Spinal cord (tissue), 3 donors: ENCODE data around the genes FSIP1, ANKRD63 and BAHD1.

DNA sequence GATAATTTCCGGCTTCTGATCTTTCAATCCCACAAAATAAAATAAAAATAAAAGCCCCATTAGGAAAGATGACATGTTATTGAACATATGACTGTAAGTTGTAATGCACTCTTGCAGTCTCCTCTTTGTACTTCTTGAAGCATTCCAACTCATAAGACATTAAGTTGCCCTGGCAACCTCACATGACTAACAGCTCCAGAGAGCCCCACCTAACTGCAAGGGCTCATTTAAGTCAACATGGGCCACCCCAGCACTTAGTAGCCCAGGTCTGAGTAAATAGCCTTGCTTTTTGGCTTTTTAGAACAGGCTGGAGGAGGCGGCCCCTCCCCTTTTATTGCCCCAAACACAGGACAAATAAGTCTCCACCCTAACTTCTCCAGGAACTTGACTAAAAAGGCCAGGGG, 135.1 kb downstream of the TMCO5A start:
- PRO-cap = no peak
- RAMPAGE, long total RNA = no peak

- PRO-cap = no peak
- RAMPAGE, long total RNA = no peak
Measured at GRCh38 chr15:38559810-38560342, 4.7 kb downstream of the RASGRP1 start.

- PRO-cap = no peak
- RAMPAGE, long total RNA = no peak
Measured at GRCh38 chr15:38672891-38673724, 108.5 kb upstream of the RASGRP1 start.

GRCh38 chr15:38685726-38686636, 121.4 kb upstream of the RASGRP1 start:
- PRO-cap = no peak
- RAMPAGE, long total RNA = no peak

DNA sequence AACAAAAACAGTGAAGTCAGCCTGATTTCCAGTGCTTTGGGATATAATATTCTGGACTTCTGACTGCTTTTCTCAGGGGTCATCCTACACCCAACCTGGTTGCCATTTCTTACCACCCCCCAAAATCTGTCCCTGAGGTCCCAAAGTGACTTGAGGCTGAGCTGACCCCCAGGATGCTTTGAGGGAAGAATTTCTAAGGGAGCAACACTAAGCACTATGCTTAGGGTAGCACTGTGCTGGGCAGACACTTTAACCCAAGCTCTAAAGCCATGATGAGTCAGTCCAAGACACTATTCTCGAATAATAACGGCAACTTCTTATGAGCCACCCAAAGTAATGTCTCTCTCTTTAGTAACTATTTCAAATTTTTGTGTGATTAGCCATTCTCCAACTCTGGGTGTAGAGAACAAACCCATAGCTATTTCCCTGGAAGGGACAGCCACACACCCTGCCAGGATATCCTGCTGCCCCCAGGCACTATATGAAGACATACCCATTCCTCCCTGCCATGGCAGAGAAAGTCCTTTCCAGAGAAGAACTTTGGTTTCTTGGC, 385.0 kb upstream of the THBS1 start:
- PRO-cap = no peak
- RAMPAGE, long total RNA = no peak

DNA sequence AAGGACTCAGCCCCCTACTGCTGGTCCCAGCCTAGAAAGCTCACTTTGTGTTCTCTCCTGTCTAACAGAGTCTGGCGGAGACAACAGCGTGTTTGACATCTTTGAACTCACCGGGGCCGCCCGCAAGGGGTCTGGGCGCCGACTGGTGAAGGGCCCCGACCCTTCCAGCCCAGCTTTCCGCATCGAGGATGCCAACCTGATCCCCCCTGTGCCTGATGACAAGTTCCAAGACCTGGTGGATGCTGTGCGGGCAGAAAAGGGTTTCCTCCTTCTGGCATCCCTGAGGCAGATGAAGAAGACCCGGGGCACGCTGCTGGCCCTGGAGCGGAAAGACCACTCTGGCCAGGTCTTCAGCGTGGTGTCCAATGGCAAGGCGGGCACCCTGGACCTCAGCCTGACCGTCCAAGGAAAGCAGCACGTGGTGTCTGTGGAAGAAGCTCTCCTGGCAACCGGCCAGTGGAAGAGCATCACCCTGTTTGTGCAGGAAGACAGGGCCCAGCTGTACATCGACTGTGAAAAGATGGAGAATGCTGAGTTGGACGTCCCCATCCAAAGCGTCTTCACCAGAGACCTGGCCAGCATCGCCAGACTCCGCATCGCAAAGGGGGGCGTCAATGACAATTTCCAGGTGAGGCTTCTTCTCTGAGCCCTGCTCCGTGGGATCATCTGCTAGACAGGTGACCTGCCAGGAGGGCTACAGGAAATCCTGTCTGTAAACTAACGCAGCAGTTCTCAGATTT, 1.4 kb downstream of the THBS1 start:
- PRO-cap = no peak
- RAMPAGE, long total RNA = no peak

GRCh38 chr15:39609116-39610007, 28.5 kb downstream of the THBS1 start:
- PRO-cap = no peak
- RAMPAGE, long total RNA = no peak

DNA sequence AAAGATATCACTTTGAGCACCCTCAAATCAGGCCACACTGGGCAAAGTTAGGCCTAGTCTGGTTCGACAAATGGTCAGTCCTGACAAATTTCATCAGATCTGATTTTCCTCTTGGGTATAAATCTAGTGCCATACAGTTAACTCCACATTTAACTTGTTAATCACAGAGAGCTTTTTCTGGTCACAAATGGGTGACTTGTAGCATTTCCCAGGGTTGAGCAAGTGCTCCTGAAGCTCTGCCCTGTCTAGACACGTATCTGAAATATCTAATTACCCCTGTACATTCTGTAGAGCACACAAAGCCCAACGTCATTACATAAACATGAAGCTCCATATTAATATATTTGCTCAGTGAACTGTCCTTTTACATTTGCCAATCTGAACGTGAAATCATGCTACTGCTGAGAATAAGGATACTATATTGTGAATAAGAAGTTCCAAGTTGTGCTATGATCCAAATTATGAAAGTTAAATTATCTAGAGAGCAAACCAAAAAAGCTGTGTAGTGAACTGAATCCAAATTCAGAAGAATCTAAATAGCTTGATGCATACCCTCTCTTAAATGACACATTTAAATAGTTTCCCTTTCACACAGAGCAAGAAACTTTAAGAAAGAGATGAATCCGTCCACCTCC, 49.1 kb downstream of the THBS1 start:
- PRO-cap = no peak
- RAMPAGE, long total RNA = no peak

DNA sequence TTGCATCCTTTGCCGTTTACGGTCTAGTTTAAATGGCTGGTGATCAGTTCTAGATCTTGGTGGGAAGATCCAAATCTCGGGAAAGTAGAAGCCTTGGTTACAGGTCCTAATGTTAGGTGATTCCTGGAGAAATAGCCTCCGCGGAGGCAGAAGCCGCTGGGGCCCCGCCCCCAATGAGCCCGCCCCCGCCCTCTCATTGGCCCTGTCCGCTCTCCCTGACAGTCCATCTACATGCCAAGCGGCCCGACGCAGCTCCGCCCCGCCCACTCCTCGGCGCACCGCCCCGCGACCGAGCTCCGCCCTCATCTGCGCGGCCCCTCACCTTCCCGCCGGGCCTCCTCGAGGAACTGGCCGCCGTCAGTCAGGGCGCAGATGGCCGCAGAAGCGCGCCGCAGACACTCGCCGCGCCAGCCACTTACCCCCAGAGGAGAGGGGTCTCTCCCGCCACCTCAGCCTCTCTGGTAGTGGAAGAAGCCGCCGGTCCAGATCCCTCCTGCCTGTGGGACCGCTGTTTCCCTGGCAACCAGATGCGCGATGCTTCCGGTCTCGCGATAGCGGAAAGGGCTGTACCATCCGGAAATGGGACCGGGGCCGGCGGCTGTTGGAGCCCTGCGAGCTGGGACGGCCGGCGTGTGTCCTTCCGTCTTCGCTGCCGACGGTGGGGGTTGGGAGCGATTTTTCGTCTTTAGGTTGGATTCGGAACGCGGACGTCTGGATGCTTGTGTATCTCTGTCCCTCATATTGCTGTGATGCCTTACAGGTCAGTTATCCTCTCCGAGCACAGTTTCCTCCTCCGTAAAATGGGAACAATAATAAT, at the start of gene FSIP1:
TSS of gene FSIP1 (minus strand) at position 536 of the 817 bp plus-strand sequence.
- PRO-cap = no peak
- RAMPAGE, long total RNA = no peak

DNA sequence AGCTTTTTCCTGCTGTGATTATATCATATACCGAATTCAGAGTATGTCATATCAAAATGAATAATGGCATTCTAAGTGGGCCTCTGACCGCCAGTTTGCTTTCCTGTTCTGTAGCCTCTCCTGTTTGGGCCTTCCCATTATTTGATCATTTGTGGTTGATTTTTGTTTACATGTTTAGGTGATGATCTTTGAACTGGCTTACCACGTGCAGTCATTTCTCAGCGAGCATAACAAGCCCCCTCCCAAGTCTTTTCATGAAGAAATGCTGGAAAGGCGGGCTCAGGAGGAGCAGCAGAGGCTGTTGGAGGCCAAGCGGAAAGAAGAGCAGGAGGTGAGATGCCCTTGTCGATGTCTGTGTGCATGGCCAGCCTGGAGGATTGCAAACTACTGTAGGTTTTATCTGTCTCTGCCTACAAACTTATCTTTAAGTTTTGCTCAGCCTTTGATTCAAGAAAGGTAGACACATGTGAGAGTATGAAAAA, 15.1 kb downstream of the EIF2AK4 start:
- PRO-cap = no peak
- RAMPAGE, long total RNA = no peak

GRCh38 chr15:39960331-39960915, 26.5 kb downstream of the EIF2AK4 start:
- PRO-cap = no peak
- RAMPAGE, long total RNA = no peak

DNA sequence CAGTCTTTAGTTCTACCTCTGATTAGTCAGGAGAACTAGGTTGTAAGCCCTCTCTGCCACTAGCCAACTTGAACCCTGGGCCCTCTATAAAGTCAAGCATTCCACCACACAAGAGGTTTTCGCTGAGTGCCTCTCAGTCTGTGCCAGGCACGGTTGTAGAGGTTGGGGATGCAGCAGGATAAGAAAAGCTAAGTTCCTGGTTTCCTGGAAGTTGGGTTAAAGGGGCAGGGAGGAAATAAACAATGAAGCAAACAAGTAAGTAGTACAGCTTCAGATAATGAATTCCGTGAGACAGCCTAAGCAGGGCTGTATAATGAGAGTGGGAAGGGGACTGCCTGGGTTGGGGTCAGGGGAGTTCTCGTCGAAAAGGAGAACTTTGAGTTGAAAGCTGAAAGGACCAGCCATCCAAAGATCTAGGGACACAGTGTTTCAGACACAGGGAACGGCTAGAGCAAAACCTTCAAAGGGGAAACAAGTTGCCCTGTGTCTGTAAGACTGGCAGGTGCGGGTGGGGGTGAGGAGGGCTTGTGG, 1.1 kb upstream of the SRP14 start:
- PRO-cap = no peak
- RAMPAGE, long total RNA = no peak

GRCh38 chr15:40053112-40053433, 14.1 kb upstream of the SRP14 start:
- PRO-cap = no peak
- RAMPAGE, long total RNA = no peak

DNA sequence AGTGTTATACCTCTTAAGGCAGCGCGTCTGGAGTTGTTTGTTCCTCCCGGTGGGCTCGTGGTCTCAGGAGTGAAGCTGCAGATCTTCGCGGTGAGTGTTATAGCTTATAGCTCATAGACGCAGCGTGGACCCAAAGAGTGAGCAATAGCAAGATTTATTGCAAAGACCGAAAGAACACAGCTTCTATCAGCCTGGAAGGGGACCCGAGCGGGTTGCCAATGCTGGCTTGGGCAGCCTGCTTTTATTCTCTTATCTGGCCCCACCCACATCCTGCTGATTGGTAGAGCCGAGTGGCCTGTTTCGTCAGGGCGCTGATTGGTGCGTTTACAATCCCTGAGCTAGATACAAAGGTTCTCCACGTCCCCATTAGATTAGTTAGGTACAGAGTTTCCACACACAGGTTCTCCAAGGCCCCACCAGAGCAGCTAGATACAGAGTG, 34.5 kb downstream of the BMF start:
- PRO-cap = no peak
- RAMPAGE, long total RNA = no peak

DNA sequence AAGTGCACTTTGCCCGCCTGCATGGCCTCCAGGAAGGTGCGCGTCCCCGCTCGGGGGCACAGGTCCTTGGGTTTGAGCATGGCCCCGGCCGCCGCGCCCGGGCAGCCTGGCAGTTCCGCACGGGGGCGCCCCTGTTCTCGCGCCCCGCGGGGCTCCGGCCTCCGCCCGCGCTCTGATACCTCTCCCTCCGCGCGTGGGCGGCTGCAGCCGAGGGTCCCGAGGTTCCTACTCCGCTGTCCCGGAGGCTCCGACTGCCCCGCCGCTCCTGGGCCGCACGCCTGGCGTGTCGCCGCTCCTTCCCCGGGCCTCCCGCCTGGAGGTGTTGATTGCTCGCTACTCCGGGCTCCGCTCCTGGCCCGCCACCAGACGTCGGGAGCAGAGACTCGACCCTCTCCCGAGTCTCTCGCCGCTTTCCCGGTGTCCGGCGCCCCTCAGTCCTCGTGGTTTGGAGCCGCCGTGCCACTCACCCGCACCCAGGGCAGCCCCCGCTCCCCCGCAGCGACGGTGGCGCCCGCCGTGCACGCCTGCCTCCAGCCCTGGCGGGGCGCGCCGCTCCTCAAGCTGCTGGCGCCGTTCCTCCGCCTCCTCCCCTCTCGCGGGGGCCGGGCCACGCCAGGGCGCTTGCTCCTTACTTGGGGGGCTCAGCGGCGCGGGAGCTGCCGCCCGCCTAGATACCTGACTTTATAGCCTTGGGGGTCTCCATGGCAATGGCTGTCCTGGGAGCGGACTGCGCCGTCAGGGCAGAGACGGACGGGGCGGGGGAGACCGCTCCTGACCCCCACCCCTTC, at the start of gene ANKRD63:
TSS of gene ANKRD63 (minus strand) at position 558 of the 788 bp plus-strand sequence.
- PRO-cap = no peak
- RAMPAGE, long total RNA = no peak

DNA sequence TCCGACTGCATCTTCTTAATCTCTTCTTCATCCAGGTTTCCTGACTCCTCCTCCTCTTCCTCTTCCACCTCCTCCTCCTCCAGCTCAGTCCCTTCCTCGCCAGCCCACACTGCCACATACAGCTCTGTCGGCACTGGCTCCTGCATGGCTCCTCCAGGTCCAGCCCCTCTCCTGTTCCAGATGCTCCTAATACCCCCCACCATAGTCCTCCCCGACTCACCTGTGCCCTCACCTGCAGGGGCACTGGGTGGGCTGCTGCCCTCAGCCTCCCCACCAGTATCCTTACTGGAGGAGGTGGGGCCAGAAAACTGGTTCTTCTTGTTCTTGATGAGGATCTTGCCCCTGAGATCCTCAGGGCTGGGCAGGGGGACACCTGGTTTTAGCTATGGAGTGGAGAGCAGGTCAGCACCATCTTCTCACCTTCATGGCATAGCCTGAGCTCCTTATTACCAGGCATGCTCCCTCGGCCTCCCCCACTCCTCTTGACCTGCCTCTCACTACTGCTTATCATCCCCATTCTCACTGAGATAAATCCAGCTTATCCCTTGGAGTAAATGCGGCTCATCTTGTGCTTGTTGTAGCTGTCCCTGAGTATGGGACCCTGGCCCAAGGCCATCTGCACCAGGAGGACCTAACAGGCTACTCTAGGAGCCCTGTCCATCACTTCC, 11.1 kb downstream of the PLCB2 start:
- PRO-cap = no peak
- RAMPAGE, long total RNA = no peak

DNA sequence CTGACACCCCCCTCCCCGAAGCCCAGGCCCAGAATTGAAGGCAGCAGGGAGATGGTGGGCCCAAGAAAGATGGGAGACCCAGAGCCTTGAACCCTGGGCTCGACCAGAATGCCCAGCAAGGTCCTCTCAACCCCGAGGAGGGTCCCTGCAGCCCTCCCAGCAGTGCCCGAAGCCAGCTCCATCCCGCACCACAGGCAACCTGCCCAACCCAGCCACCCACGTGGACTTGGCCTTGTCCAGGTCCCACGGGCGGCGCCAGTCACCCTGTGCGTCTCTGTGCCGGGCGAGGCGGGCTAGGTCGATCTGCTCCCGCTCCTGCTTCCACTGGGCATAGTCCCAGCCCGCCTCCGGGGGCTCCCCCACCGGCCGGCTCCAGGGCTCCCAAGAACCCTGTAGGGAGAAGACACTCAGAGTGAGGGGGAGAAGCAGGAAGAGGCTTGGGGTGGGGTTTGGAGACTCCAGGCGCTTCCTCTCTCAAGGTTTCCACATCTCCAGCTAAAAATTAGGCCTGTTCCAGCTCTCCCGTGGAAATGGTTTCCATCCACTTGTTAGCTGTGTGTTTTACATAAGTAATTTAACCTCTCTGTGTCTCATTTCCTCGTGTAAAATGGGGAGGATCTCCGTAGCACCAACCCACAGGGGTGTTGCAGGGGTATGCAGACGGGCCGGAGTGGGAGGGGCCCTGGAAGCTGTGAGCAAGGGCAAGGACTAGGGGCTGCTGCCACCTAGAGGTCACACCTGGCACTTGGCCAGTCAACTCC, 3.1 kb downstream of the CCDC9B start:
- PRO-cap = no peak
- RAMPAGE, long total RNA = no peak

DNA sequence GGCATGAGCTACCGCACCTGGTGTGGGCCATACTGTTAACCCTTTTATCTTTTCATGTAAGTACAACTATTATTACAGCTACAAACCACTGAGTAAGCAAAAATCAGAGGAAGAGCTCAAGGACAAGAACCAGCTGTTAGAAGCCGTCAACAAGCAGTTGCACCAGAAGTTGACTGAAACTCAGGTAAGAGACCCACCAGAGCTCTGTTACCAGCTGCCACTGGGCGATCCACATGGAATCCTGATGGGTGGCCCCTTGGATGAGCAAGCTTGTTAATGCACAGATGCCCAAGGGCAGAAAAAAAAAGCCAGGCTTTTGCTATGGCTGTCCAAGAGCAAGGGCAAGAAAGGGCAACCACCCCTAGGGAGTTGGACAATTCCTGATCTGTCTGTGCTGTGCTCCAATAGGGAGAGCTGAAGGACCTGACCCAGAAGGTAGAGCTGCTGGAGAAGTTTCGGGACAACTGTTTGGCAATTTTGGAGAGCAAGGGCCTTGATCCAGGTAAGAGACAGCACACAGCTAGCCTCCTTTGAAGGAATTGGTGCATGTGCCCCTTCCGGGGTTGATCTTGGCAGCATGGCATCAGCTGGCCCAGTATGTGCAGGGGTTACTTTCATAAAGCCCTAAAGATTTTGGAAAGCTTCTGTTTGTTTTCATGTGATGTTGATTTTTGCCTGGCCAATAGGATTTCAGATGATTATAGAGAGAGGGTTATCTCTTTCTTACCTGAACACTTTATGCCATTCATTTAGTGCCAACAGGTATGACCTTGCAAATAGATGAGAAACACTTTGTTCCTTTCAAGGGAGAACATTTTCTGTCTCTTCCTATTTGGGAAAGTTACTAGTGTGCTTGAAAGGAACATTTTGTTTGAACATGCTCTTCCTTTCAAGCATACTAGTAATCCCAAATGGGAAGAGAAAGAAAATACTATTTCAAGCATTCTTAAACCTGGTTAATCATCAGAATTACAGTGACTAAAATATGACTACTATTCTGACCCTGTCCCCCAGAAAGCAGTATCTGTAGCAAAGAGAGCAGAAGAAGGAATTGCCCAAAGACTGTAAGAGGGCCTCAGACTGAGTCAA, 7.3 kb downstream of the KNSTRN start:
- PRO-cap = no peak
- RAMPAGE, long total RNA = no peak

GRCh38 chr15:40429964-40430964, 10.5 kb upstream of the BAHD1 start:
- PRO-cap = no peak
- RAMPAGE, long total RNA = no peak

GRCh38 chr15:40440860-40441519, at the start of gene BAHD1:
TSS of gene BAHD1 (plus strand) at chr15:40440953.
- PRO-cap = unidirectional peak, plus-strand start at chr15:40440944
- RAMPAGE, long total RNA = no peak